ENCODE measurements around a stretch of chr19.

- RAMPAGE, long total RNA: no peak
- RRBS: 94% methylated on average over 12 of the region's 35 CpGs
These were observed 24.8 kb downstream of the MAP2K2 start for GRCh38 chr19:4098996-4099553.

GRCh38 chr19:4112624-4113304 is 11.2 kb downstream of the MAP2K2 start:
- RAMPAGE, long total RNA: no peak
- RRBS: no CpG with 5 or more reads among the region's 30 CpGs

DNA sequence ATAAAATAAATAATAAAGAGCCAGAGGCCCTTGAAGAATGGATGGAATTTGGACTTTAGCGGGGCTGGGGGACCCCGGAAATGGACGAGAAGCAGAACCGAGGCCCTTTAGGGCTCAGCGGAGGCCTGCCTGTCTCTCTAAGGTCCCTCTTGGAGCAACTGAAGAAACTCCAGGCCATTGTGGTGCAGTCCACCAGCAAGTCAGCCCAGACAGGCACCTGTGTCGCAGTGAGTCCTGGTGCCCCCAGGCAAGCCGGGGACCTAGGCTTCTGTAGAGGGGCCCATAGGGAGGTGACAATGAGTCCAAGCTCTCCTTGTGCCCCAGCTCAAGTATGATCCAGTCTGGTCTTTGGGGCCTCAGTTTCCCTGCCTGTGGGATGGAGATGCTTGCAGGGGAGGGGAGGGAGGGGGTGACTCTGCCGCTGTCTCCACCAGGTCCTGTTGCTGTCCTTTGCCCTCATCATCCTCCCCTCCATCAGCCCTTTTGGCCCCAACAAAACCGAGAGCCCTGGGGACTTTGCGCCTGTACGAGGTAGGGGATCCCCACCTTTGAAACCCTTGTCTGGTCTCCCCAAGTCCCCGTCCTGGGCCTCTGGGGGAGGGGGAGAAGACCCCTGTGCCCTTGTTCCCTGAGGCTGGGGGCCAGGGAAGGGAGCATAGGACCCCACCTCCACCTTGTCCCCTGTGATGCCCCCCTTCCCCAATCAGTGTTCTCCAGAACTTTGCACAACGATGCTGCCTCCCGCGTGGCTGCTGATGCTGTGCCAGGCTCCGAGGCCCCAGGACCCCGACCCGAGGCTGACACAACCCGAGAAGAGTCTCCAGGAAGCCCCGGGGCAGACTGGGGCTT is 11.2 kb downstream of the SIRT6 start:
- RAMPAGE, long total RNA: no peak
- RRBS: no CpG with 5 or more reads among the region's 20 CpGs

DNA sequence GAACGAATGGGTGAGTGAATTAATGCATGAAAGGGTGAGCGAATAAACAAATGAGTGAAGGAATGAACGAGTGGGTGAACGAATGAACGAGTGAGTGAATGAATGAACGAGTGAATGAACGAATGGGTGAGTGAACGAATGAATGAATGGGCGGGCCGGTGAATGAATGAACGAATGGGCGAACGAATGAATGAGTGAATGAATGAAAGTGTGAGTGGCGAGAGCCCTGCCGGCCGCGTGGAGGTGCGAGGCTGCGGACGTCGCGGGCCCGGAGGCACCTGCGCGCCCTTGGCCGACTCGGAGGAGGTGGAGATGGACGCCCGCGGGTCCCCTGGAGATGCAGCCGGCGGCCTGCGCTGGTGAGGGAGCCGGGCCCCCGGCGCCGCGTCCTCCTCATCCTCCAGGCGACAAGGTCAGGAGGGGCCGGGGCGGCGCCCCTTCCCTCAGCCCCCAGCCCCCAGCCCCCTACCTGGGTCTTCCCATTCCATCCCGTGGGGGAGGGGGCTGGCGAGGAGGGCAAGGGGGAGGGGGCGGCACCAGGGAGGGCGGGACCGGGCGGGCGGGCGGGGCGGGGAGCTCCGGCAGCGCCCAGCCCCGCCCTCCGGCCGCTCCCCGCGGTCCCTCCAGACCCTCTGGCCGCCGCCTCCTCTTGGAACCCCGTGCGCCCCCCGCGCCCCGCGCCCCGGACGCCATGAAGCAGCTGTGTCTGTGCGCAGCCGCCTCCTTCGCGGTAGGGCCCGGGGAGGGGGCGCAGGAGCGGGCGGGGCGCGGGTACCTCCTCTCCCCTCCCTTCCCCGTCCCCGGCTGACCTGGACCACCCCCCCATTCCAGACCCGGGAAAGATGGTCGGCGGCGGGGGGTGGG is 15.5 kb downstream of the ANKRD24 start:
- RAMPAGE, long total RNA: no peak
- RRBS: 2% methylated on average over 48 of the region's 84 CpGs

DNA sequence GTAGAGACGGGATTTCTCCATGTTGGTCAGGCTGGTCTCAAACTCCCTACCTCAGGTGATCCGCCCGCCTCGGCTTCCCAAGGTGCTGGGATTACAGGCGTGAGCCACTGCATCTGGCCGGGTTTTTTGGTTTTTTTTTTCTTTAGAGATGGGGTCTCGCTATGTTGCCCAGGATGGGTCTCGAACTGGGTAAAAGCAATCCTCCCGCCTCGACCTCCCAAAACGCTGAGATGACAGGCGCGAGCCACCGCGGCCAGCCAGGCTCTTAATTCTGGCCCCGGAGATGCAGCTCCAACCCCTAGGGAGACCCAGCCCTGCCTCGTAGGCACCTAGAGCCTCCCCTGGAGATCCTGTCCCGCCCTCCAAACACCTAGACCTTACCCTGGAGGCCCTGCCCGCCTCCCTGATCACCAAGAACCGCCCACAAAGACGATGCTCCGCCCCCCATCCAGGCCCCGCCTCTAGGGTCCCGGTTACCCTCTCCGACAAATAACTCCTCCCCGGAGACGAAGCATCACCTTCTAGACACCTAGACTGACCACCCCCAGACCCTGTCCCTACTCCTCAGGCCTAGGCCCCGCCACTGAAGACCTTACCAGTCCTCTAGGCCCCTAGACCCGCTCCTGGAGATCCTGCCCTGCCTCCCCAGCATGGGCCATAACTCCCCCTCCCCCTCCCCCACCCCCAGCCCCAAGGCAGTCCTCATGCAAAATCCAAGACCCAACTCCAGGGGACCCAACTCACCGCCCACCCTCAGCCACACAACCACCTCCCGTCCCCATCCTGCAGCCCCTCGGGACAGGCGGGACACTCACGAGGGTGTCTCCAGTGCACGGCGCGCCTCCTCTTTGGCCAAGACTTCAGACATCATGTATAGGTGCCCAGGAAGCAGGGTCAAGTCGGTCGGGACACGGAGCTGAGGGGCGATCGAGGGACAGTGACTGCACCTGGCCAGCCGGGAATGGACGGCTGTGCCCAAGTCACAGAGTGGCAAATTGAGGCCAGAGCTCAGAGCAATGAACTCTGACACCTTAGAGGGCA is 9.2 kb downstream of the STAP2 start:
- RAMPAGE, long total RNA: no peak
- RRBS: no CpG with 5 or more reads among the region's 44 CpGs

GRCh38 chr19:4338996-4339395 is 369 bp upstream of the STAP2 start:
- RAMPAGE, long total RNA: no peak
- RRBS: no CpG with 5 or more reads among the region's 10 CpGs

DNA sequence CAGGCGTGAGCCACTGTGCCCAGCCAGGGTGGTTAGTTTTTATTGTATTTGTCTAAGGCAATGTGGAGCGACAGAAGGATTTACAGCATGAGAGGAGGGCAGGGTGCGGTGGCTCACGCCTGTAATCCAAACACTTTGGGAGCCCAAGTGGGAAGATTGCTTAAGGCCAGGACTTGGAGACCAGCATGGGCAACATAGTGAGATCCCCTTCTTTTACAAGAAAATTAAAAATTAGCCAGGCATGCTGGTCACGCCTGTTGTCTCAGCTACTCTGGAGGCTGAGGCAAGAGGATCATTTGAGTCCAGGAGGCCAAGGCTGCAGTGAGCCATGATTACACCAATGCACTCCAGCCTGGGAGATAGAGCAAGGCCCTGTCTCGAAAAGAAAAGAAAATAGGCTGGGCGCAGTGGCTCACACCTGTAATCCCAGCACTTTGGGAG is 2.0 kb upstream of the MPND start:
- RAMPAGE, long total RNA: no peak
- RRBS: no CpG with 5 or more reads among the region's 7 CpGs

GRCh38 chr19:4429346-4429842 is 27.0 kb downstream of the CHAF1A start:
- RAMPAGE, long total RNA: no peak
- RRBS: no CpG with 5 or more reads among the region's 17 CpGs

DNA sequence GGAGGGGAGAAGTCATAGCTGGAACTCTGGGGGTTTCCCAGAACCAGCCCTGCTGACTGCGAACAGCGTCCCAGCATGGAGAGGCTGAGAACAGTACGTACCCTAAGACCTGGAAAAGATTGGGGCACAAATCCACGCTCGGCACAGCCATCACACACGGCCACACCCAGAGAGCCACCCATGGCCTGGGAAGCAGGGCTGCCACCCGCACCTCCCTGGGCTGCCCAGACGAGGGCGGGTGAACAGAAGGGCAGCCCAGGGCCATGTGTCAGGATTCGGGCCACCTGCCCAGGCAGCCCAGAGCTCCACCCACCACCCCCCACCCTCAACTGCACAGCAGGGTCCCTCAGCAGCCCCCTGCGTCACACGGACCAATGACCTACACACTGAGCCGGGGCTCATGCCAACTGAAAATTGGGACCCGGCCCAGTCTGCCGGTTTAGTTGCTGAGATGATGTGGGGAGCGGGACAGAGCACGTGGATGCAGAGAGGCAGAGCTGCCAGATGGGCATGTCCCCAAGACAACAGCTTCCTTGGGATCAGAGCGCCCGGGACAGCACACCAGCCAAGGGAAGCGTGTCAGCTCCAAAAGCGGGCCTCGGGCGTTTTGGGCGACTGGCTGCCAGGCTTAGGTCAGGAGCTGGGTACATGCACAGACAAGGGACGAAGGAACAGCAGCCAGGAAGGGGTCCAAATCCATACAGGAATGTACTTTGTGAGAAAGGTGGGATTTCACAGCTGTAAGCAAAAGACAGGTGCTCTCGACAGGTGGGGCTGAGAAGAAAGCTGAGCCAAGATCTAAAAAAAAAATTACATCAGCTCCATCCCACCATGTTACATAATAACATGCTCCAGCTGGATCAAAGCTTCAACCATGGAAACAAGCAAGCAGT is 8.3 kb downstream of the UBXN6 start:
- RAMPAGE, long total RNA: no peak
- RRBS: no CpG with 5 or more reads among the region's 26 CpGs

GRCh38 chr19:4452980-4453233 is 4.7 kb downstream of the UBXN6 start:
- RAMPAGE, long total RNA: no peak
- RRBS: no CpG with 5 or more reads among the region's 4 CpGs

DNA sequence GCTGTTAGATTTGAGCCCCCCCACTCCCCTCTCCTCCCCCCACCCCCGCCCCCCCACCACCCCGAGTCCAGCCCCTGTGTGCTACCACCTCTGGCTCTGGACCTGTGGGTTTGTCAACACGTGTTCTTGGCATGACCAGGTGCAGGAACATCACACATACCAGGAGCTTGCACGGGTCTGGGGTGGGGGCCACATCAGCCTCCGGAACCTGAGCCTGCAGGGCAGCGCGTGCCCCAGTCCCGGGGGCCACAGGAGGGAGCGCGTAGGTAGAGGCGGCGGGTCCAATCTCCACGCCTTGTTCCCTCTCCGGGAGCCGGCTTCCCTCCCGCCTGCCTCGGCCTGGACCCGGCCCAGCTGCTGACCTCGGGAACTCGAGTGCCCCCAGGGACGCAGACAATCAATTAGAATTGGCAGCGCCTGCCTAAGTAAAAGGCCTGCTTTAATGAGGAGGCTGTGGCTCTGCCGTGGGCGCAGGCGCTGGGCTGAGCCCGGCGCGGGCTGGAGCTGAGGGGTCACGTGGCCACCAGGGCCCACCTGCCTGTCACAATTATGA is 32.4 kb upstream of the TNFAIP8L1 start:
- RAMPAGE, long total RNA: no peak
- RRBS: 8% methylated on average over 10 of the region's 29 CpGs

- RAMPAGE, long total RNA: no peak
- RRBS: no CpG with 5 or more reads among the region's 38 CpGs
These were observed 8.8 kb upstream of the MYDGF start for GRCh38 chr19:4678634-4679595.

GRCh38 chr19:4707188-4707725 is 16.4 kb downstream of the DPP9 start:
- RAMPAGE, long total RNA: no peak
- RRBS: 65% methylated on average over 4 of the region's 17 CpGs

DNA sequence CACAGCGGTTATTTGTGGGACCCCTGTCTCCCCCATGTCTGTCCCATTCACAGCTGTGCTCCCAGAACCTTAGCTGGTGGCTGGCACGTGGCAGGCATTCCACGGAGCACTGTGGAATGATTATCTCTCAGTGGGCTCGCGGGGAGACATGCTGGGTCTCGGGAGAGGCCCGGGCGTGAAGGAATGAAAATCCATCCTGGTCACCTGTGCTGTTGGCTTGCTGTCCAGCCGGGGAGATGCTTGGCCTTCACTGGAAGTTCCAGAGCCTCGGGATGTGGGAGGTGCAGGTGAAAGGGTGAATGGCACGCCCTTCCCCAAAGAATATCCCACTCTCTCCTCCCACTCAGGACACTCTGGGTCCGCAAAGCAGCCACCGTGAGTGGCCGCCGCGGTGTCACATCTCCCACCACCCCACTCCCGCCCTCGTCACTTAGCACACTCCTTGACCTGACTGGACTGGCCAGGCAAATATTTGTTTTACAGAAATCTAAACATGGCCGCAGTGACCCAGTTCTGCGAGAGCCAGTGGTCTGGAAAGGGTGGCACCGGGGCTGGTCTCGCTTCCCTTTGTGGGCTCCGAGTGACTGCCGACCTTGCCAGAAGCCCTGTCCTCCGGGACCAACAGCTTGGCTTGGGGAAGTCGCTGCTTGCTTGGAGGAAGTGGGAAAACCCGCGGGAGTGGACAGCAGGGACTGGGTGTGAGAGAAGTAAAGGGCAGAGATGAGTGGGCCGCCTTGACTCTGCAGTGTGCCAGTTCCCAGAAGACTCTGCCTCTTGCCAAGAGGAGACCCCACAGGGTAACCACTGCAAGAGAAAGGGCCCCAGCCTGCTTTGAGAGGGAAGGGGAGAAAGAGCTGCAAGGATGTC is 7.9 kb downstream of the DPP9 start:
- RAMPAGE, long total RNA: no peak
- RRBS: 76% methylated on average over 8 of the region's 29 CpGs

GRCh38 chr19:4816226-4817514 is 14.8 kb downstream of the TICAM1 start:
- RAMPAGE, long total RNA: no peak
- RRBS: 90% methylated on average over 4 of the region's 56 CpGs

GRCh38 chr19:4930610-4931058 is 21.3 kb downstream of the UHRF1 start:
- RAMPAGE, long total RNA: no peak
- RRBS: no CpG with 5 or more reads among the region's 29 CpGs

DNA sequence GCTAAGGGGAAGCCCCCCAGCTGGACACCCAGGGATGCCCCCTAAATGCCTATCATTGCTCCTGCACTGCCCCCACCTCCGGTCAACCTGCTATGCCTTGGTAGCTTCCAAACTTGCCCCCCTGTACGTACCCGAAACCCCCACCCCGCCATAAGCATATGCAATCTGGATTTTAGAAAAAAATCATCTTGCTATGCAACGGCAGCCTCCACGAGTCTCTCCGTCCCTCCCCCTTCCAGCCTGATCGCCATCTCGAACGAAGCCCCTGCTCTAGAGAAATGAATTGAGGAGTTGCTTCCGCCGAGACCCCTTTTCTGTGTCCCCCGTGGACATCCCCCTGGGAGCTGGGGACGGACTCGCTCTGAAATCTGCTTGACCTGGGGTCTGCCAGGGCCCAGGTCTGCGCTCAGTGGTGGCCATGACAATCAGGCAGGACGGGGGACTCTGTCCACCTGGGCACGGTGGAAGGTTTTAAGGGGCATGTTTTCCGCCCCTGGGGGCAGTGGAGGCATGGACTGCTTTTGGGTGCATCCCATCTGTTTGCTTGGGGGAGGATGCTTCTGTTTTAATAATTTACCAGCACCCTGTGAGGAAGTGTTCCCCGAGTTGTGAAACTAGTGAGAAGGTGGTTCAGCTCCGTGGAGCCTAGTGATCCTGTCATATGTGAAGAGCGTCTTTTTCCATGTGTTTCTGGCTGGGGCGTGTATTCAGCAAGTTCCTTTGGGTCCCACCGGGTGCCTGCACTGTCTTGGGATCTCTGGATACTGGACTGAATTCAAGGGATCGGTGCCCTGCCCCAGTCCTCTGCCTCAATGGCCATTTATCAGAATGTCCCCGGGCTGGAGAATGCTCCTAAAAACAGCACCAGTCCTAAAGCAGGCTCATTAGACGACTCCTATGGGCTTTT is 1.1 kb downstream of the KDM4B start:
- RAMPAGE, long total RNA: no peak
- RRBS: no CpG with 5 or more reads among the region's 27 CpGs

GRCh38 chr19:4976993-4977745 is 8.3 kb downstream of the KDM4B start:
- RAMPAGE, long total RNA: no peak
- RRBS: 30% methylated on average over 7 of the region's 32 CpGs

DNA sequence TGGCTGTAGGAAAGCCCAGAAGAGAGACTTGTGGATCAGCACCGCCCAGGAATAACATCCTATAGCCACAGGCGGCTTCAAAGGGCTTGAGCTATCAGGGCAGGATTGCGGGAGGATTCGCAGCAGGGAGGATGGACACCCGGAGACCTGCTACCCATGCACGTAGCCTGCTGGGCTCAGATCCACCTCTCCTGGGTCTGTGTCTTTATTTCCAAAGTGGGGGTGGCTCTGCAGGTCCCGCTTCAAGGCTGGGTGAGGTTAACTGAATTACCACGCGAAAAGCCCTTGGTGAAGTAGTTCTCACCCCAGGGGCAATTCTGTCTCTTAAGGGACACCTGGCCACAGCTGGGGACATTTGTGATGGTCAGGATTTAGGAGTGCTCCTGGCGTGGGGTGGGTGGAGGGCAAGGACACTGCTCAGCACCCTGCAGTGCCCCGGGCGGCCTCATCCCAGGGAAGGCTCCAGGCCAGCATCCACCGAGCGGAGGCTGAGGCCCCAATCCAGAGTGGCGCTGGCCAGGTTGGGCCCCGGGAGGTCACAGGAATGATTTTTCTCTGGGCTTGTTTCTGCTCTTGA is 14.9 kb downstream of the KDM4B start:
- RAMPAGE, long total RNA: no peak
- RRBS: 59% methylated on average over 2 of the region's 16 CpGs

DNA sequence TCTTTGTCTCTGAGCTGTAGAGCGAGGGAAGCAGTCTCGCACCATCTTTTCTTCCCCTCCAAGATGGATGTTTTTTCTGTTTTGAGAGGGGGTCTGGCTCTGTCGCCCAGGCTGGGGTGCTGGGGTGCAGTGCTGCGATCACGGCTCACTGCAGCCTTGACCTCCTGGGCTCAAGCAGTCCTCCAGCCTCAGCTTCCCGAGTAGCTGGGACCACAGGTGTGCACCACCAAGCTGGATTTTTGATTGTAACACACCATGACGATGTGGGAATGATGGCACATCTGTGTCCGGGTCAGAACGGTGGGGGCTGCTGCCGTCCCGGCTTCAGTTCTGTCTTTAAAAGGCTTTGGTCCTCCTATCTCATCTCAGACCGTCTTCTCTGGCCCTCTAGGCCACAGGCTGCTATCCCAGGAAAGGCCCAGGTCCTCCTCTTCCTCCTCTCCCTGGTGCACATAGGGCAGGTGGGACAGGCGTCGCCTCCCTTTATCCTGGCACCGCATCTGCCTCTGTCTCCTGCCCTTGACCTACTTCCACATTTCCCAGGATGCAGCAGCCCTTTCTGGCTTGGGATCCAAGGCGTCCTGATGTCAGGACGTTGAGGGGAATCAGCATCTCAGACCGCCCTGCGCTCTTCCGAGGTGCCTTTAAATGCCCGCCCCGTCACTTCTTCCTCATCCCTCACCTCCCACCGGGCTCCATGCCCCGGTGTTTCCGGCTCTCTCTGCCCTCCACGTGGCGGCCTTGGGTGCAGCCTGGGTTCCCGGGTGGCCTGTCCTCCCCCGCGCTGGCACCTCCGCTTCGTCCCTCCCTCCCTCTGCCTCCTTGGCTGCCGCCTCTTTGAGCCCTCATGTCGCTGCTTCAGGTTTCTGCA is 66.1 kb downstream of the KDM4B start:
- RAMPAGE, long total RNA: no peak
- RRBS: 46% methylated on average over 4 of the region's 34 CpGs

Measured in kidney epithelial cell (primary cell).